K562 (cell line): ENCODE measurements around the gene FEM1C.

- RAMPAGE, long total RNA = no peak
- RRBS = no CpG with 5 or more reads among the region's 2 CpGs
PRO-cap:
- standard = no peak
- CoPRO, capped RNA only, 2 experiments = no peak in any of the 2 experiments
- CoPRO, capped and uncapped RNA, 2 experiments = no peak in any of the 2 experiments
- CoPRO, uncapped RNA only, 2 experiments = no peak in any of the 2 experiments
CAGE:
- cytosol, long polyA plus RNA = no peak
- long polyA plus RNA = no peak
- nucleolus, long total RNA = no peak
- nucleus, long polyA plus RNA = no peak
Observed at GRCh38 chr5:112023620-112024077, 266.7 kb upstream of the NREP start.

DNA sequence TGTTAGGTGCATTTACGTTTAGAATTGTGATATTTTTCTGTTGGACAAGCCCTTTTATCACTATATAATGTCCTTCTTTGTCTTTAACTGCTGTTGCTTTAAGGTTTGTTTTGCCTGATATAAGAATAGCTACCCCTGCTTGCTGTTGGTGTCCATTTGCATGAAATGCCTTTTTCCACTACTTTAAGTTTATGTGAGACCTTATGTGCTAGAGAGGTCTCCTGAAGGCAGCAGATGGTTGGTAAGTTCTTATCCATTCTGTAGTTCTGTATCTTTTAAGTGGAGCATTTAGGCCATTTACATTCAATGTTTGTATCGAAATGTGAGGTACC, 102.2 kb upstream of the EPB41L4A start:
- RAMPAGE, long total RNA = no peak
- RRBS = no CpG with 5 or more reads among the region's 2 CpGs
PRO-cap:
- standard = no peak
- CoPRO, capped RNA only, 2 experiments = no peak in any of the 2 experiments
- CoPRO, capped and uncapped RNA, 2 experiments = no peak in any of the 2 experiments
- CoPRO, uncapped RNA only, 2 experiments = no peak in any of the 2 experiments
CAGE:
- cytosol, long polyA plus RNA = no peak
- long polyA plus RNA = no peak
- nucleolus, long total RNA = no peak
- nucleus, long polyA plus RNA = no peak

- RAMPAGE, long total RNA = no peak
- RRBS = no CpG with 5 or more reads among the region's 4 CpGs
PRO-cap:
- standard = no peak
- CoPRO, capped RNA only, 2 experiments = no peak in any of the 2 experiments
- CoPRO, capped and uncapped RNA, 2 experiments = no peak in any of the 2 experiments
- CoPRO, uncapped RNA only, 2 experiments = no peak in any of the 2 experiments
CAGE:
- cytosol, long polyA plus RNA = no peak
- long polyA plus RNA = no peak
- nucleolus, long total RNA = no peak
- nucleus, long polyA plus RNA = no peak
Observed at GRCh38 chr5:112863542-112863920, 2.4 kb downstream of the SRP19 start.

DNA sequence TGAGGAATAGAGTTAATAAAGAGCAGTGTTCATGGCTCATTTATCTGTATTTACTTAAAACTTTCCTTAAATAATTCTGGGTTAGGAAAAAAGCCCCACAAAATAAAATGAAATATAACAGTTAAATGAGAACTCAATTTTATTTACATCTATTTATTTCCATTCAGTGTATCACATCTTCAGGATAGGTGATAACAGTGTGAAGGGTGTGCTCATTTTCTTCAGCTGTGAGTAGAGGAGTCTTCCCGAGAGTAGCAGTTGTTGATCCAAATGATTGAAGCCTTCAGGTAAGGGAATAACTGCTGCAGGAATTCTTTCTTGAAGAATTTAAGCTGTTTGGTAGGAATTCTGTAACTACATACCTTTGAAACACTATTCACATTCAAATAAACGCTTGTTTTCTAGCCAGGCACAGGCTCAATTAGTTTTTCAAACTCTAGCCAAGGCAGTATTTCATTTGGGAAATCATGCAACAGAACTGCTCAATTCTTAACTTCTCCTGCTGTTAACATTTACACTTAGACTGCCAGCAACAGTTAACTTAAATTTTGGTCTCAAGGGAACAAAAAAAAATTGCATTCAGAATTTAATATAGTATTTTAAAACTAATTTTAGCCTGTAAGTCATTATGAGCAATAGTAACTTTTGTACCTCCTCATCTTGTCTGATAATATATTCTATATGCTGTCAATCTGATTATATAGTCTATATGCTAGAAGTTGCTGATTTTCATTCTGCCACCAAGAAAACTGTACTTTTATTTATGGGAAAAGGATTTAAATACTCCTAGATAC, 15.4 kb downstream of the SRP19 start:
- RAMPAGE, long total RNA = no peak
- RRBS = no CpG with 5 or more reads among the region's 2 CpGs
PRO-cap:
- standard = no peak
- CoPRO, capped RNA only, 2 experiments = no peak in any of the 2 experiments
- CoPRO, capped and uncapped RNA, 2 experiments = no peak in any of the 2 experiments
- CoPRO, uncapped RNA only, 2 experiments = no peak in any of the 2 experiments
CAGE:
- cytosol, long polyA plus RNA = no peak
- long polyA plus RNA = no peak
- nucleolus, long total RNA = no peak
- nucleus, long polyA plus RNA = no peak

DNA sequence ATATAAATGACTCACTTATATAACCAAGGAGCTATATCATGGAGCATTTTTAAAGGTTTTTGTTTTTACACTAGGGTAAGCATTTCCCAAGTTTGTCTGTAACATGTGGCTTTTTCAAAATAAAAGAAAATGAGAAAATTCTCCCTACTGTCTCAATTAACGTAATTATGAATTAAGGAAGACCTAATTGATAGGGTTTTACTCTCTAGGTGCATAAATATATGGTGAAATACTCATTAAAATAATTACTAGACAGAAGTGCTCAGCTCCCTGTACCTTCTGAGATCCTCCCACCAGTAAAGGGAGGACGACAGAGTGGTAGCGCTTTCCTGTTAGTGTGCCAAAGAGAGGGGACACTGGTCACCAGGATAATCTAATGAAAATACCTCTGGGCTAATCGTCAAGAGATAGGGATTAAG, 1.4 kb downstream of the REEP5 start:
- RAMPAGE, long total RNA = no peak
- RRBS = no CpG with 5 or more reads among the region's 4 CpGs
PRO-cap:
- standard = no peak
- CoPRO, capped RNA only, 2 experiments = peak in 1 of 2 experiments; most common minus-strand start position 313 of the sequence (in 1)
- CoPRO, capped and uncapped RNA, 2 experiments = peak in 1 of 2 experiments; most common minus-strand start position 315 of the sequence (in 1)
- CoPRO, uncapped RNA only, 2 experiments = no peak in any of the 2 experiments
CAGE:
- cytosol, long polyA plus RNA = no peak
- long polyA plus RNA = no peak
- nucleolus, long total RNA = no peak
- nucleus, long polyA plus RNA = no peak

- RAMPAGE, long total RNA = no peak
- RRBS = 1% methylated on average over 39 of the region's 52 CpGs
PRO-cap:
- standard = bidirectional peak, plus-strand start at chr5:112921779, minus-strand start at chr5:112921544
- CoPRO, capped RNA only, 2 experiments = peak in 2 of 2 experiments; most common plus-strand start chr5:112921708 (in 1); most common minus-strand start chr5:112921542 (in 1)
- CoPRO, capped and uncapped RNA, 2 experiments = no peak in any of the 2 experiments
- CoPRO, uncapped RNA only, 2 experiments = no peak in any of the 2 experiments
CAGE:
- cytosol, long polyA plus RNA = no peak
- long polyA plus RNA = no peak
- nucleolus, long total RNA = no peak
- nucleus, long polyA plus RNA = no peak
Observed at GRCh38 chr5:112921470-112921901, 541 bp downstream of the REEP5 start.

DNA sequence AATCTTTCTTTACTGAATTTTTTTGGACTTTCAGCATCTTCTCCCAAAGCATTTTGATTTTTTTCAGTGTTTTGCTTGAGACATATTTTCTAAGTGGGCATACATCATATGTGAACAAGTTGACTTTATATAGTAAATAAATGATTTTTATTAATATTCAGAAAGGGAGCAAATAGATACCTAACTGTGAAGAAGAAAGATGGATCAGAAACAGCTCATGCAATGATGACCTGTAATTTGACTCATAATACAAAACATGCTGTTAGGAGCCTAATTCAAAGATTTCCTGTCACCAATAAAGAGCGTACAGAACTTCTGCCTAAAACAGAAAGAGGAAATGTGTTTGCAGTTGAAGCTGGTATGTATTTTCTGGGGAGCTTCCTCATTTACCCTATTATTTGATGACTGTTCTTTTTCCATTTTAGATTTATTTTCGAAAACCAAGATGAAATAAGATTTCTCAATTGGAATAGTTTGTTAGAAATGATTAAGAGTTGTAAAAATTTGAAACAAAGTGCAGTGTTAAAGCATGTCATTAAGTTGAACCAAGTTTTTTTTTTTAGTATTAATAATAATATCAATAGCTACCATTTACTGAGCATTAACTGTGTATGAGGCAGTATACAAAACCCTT, 11.4 kb downstream of the YTHDC2 start:
- RAMPAGE, long total RNA = no peak
- RRBS = no CpG with 5 or more reads among the region's 2 CpGs
PRO-cap:
- standard = no peak
- CoPRO, capped RNA only, 2 experiments = no peak in any of the 2 experiments
- CoPRO, capped and uncapped RNA, 2 experiments = no peak in any of the 2 experiments
- CoPRO, uncapped RNA only, 2 experiments = no peak in any of the 2 experiments
CAGE:
- cytosol, long polyA plus RNA = no peak
- long polyA plus RNA = no peak
- nucleolus, long total RNA = no peak
- nucleus, long polyA plus RNA = no peak

DNA sequence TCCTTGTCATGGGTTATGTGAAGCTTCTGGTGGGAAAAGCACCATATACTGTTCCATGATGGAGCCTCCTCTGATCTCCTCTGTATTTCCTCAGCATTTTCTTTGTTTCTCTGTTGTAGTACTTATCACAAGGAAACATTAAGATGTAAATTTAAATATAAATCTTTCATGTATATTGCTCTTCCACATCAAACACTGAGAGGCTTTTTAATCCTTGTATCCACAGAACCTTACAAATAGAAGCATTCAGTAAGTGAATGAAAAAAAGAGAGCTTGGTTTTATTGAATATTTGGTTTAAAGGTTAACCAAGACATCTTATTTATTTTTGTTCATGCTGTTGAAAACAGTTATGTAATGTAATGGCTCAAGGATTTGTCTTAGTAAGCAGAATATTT, 31.1 kb downstream of the KCNN2 start:
- RAMPAGE, long total RNA = no peak
PRO-cap:
- standard = no peak
- CoPRO, capped RNA only, 2 experiments = no peak in any of the 2 experiments
- CoPRO, capped and uncapped RNA, 2 experiments = no peak in any of the 2 experiments
- CoPRO, uncapped RNA only, 2 experiments = no peak in any of the 2 experiments
CAGE:
- cytosol, long polyA plus RNA = no peak
- long polyA plus RNA = no peak
- nucleolus, long total RNA = no peak
- nucleus, long polyA plus RNA = no peak

GRCh38 chr5:115171052-115171659, 1.4 kb upstream of the TRIM36 start:
- RAMPAGE, long total RNA = no peak
- RRBS = no CpG with 5 or more reads among the region's 15 CpGs
PRO-cap:
- standard = no peak
- CoPRO, capped RNA only, 2 experiments = no peak in any of the 2 experiments
- CoPRO, capped and uncapped RNA, 2 experiments = no peak in any of the 2 experiments
- CoPRO, uncapped RNA only, 2 experiments = no peak in any of the 2 experiments
CAGE:
- cytosol, long polyA plus RNA = no peak
- long polyA plus RNA = no peak
- nucleolus, long total RNA = no peak
- nucleus, long polyA plus RNA = no peak

DNA sequence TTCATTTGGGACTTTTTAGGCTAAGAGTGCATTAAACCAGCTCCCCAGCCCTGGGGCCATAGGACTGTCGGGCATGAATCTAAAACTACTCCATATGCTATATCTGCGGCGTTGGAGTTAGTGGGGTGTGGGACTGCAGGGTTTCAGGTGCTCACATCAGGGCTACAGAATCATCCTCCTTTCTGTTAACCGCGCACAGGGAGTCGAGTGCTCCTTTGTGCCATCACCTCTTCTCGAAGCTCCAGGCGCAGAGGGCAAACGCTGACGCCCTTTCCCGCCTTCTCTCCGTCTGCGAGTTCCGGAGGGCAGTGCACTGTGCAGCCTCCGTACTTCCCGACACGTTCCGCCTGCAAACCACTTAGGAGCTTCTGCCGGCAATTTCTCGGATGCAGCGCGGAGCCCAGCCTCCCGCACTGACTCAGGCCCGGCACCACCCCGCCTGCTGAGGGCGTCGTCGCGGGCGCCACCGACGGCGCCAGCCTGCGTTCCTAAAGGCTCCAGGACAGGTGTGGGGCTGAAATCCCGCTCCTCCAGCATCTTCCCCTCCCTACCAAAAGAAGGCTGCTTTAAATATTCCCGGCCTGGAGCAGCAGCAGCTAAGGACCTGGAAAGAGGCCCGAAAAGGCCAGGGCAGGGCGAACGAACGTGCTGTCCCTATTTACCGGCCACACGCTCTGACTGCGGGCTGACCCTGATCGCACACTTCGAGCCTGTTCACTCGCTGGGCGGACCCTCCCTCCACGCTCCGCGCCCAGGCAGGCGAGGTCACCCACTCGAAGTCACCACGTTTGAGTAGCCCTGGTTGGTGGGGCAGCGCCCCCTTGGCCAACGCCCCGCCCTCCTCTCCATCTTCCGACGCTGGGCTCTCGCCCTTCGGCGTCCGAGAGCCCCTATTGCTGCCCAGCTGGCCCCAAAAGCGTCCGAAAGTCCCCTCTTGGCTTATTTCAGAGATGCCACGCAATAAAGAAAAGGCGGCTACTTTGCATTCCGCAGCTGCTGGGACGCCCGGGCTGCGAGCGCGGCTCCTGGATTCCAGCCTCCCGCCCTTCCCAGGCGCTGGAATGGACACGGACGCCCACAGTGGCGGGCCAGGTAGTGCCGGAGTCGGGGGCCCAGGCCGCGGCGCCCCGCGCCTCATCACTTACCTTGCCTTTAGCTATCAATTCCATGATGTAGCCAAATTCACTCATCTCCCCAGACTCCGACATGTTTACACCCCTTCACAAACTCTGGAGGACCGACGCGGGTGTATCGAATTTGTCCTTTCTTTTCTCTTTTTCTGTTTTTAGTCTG, 9.6 kb upstream of the TRIM36 start:
- RAMPAGE, long total RNA = no peak
- RRBS = 61% methylated on average over 23 of the region's 89 CpGs
PRO-cap:
- standard = no peak
- CoPRO, capped RNA only, 2 experiments = no peak in any of the 2 experiments
- CoPRO, capped and uncapped RNA, 2 experiments = no peak in any of the 2 experiments
- CoPRO, uncapped RNA only, 2 experiments = no peak in any of the 2 experiments
CAGE:
- cytosol, long polyA plus RNA = no peak
- long polyA plus RNA = no peak
- nucleolus, long total RNA = no peak
- nucleus, long polyA plus RNA = no peak

GRCh38 chr5:115414216-115414815, 117.9 kb upstream of the CCDC112 start:
- RAMPAGE, long total RNA = no peak
- RRBS = no CpG with 5 or more reads among the region's 5 CpGs
PRO-cap:
- standard = no peak
- CoPRO, capped RNA only, 2 experiments = no peak in any of the 2 experiments
- CoPRO, capped and uncapped RNA, 2 experiments = no peak in any of the 2 experiments
- CoPRO, uncapped RNA only, 2 experiments = no peak in any of the 2 experiments
CAGE:
- cytosol, long polyA plus RNA = no peak
- long polyA plus RNA = no peak
- nucleolus, long total RNA = no peak
- nucleus, long polyA plus RNA = no peak

GRCh38 chr5:115417077-115417448, 120.6 kb upstream of the CCDC112 start:
- RAMPAGE, long total RNA = no peak
- RRBS = no CpG with 5 or more reads among the region's 3 CpGs
PRO-cap:
- standard = no peak
- CoPRO, capped RNA only, 2 experiments = no peak in any of the 2 experiments
- CoPRO, capped and uncapped RNA, 2 experiments = no peak in any of the 2 experiments
- CoPRO, uncapped RNA only, 2 experiments = no peak in any of the 2 experiments
CAGE:
- cytosol, long polyA plus RNA = no peak
- long polyA plus RNA = no peak
- nucleolus, long total RNA = no peak
- nucleus, long polyA plus RNA = no peak

- RAMPAGE, long total RNA = no peak
- RRBS = no CpG with 5 or more reads among the region's 6 CpGs
PRO-cap:
- standard = no peak
- CoPRO, capped RNA only, 2 experiments = no peak in any of the 2 experiments
- CoPRO, capped and uncapped RNA, 2 experiments = no peak in any of the 2 experiments
- CoPRO, uncapped RNA only, 2 experiments = no peak in any of the 2 experiments
CAGE:
- cytosol, long polyA plus RNA = no peak
- long polyA plus RNA = no peak
- nucleolus, long total RNA = no peak
- nucleus, long polyA plus RNA = no peak
Observed at GRCh38 chr5:115484189-115484662, 60.3 kb downstream of the FEM1C start.

GRCh38 chr5:115544610-115544939, at the start of gene FEM1C:
Gene FEM1C, minus strand, starts transcription at chr5:115544775.
- RAMPAGE, long total RNA = start-site peak on the minus strand at chr5:115544650-115544790, 43 and 23 reads in 2 replicates
- RRBS = 2% methylated on average over 24 of the region's 42 CpGs
PRO-cap:
- standard = bidirectional peak, plus-strand start at chr5:115545014, minus-strand start at chr5:115544742
- CoPRO, capped RNA only, 2 experiments = peak in 2 of 2 experiments; most common minus-strand start chr5:115544778 (in 2)
- CoPRO, capped and uncapped RNA, 2 experiments = peak in 2 of 2 experiments; most common minus-strand start chr5:115544672 (in 2)
- CoPRO, uncapped RNA only, 2 experiments = peak in 2 of 2 experiments; most common minus-strand start chr5:115544758 (in 1)
CAGE:
- cytosol, long polyA plus RNA = no peak
- long polyA plus RNA = no peak
- nucleolus, long total RNA = no peak
- nucleus, long polyA plus RNA = no peak

- RAMPAGE, long total RNA = no peak
- RRBS = no CpG with 5 or more reads among the region's 1 CpG
PRO-cap:
- standard = no peak
- CoPRO, capped RNA only, 2 experiments = no peak in any of the 2 experiments
- CoPRO, capped and uncapped RNA, 2 experiments = no peak in any of the 2 experiments
- CoPRO, uncapped RNA only, 2 experiments = no peak in any of the 2 experiments
CAGE:
- cytosol, long polyA plus RNA = no peak
- long polyA plus RNA = no peak
- nucleolus, long total RNA = no peak
- nucleus, long polyA plus RNA = no peak
Observed at GRCh38 chr5:115599554-115600010, 2.7 kb downstream of the TICAM2 start.

DNA sequence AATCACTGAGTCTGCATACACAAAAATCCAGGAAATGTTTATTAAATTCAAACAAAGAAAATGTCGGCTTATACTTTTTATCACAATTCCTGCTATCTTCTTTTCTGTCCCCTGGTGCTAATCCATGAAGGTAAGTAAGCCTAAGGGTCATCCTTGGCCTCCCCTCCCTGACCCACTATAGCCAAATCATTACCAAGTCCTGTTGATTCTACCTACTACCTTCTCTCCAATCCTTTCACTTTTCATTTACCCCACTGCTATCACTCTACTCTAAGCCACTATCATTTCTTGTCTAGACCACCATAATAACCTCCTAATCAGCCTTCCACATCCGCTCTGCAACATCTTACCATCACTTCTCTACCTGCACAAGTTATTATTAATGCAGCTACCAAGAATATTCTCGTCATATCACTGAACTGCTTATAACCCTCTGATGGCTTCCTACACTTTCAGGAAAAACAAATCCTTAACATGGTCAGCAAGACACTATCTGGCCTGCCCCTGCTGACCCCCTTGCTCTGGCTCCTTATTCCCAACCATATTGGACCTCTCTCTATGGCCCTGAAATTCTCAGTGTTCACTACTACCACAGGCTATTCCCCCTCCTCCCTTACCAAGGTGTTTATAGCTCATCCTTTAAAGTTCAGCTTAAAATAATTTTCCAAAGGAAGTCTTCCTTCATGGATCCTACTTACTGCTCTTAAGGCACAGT, 1.6 kb downstream of the TMED7 start:
- RAMPAGE, long total RNA = no peak
- RRBS = no CpG with 5 or more reads among the region's 3 CpGs
PRO-cap:
- standard = no peak
- CoPRO, capped RNA only, 2 experiments = no peak in any of the 2 experiments
- CoPRO, capped and uncapped RNA, 2 experiments = no peak in any of the 2 experiments
- CoPRO, uncapped RNA only, 2 experiments = no peak in any of the 2 experiments
CAGE:
- cytosol, long polyA plus RNA = no peak
- long polyA plus RNA = no peak
- nucleolus, long total RNA = no peak
- nucleus, long polyA plus RNA = no peak

DNA sequence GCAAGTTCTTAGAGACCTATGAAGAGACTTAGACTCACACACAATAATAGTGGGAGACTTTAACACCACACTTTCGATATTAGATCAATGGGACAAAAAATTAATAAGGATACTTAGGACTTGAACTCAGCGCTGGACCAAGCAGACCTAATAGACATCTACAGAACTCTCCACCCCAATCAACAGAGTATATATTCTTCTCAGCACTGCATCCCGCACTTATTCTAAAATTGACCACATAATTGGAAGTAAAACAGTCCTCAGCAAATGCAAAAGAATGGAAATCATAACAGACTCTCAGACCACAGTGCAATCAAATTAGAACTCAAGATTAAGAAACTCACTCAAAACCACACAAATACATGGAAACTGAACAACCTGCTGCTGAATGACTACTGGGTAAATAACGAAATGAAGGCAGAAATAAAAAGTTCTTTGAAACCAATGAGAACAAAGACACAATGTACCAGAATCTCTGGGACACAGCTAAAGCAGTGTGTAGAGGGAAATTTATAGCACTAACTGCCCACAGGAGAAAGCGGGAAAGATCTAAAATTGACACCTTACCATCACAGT, 83.6 kb downstream of the COMMD10 start:
- RAMPAGE, long total RNA = no peak
- RRBS = no CpG with 5 or more reads among the region's 5 CpGs
PRO-cap:
- standard = no peak
- CoPRO, capped RNA only, 2 experiments = no peak in any of the 2 experiments
- CoPRO, capped and uncapped RNA, 2 experiments = no peak in any of the 2 experiments
- CoPRO, uncapped RNA only, 2 experiments = no peak in any of the 2 experiments
CAGE:
- cytosol, long polyA plus RNA = no peak
- long polyA plus RNA = no peak
- nucleolus, long total RNA = no peak
- nucleus, long polyA plus RNA = no peak

GRCh38 chr5:116192148-116193122, 107.6 kb downstream of the COMMD10 start:
- RAMPAGE, long total RNA = no peak
- RRBS = no CpG with 5 or more reads among the region's 5 CpGs
PRO-cap:
- standard = no peak
- CoPRO, capped RNA only, 2 experiments = no peak in any of the 2 experiments
- CoPRO, capped and uncapped RNA, 2 experiments = no peak in any of the 2 experiments
- CoPRO, uncapped RNA only, 2 experiments = no peak in any of the 2 experiments
CAGE:
- cytosol, long polyA plus RNA = no peak
- long polyA plus RNA = no peak
- nucleolus, long total RNA = no peak
- nucleus, long polyA plus RNA = no peak

DNA sequence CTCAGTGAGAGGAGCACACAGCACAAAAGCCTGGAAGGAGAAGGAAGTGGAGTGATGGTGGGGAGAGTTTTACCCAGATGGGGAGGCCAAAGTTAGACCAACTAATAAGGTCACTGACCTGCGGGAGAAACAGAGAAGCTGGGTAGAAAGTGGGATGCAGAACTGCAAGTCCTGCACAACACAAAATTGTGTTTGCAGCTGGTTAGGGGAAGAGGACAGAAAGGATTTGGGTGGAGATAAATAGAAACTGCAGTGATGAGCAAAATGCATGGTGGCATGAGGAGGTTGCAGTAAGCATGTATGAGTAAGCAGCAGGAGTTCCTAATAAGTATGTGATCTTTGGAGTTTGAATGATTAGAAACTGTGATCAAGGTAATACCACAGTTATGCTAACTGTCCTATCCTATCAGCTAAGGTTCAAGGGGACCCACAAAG, 39.5 kb downstream of the SEMA6A start:
- RAMPAGE, long total RNA = no peak
- RRBS = no CpG with 5 or more reads among the region's 1 CpG
PRO-cap:
- standard = no peak
- CoPRO, capped RNA only, 2 experiments = no peak in any of the 2 experiments
- CoPRO, capped and uncapped RNA, 2 experiments = no peak in any of the 2 experiments
- CoPRO, uncapped RNA only, 2 experiments = no peak in any of the 2 experiments
CAGE:
- cytosol, long polyA plus RNA = no peak
- long polyA plus RNA = no peak
- nucleolus, long total RNA = no peak
- nucleus, long polyA plus RNA = no peak